Mesenchymal stem cell of adipose (primary cell): ENCODE results near the gene SV2B.

- CAGE, long polyA plus RNA = no peak
Measured at GRCh38 chr15:91099555-91100743, at the start of gene SV2B. SV2B (plus strand) TSS chr15:91100257.

- CAGE, long polyA plus RNA = no peak
Measured at GRCh38 chr15:91223815-91224425, 123.9 kb downstream of the SV2B start.

DNA sequence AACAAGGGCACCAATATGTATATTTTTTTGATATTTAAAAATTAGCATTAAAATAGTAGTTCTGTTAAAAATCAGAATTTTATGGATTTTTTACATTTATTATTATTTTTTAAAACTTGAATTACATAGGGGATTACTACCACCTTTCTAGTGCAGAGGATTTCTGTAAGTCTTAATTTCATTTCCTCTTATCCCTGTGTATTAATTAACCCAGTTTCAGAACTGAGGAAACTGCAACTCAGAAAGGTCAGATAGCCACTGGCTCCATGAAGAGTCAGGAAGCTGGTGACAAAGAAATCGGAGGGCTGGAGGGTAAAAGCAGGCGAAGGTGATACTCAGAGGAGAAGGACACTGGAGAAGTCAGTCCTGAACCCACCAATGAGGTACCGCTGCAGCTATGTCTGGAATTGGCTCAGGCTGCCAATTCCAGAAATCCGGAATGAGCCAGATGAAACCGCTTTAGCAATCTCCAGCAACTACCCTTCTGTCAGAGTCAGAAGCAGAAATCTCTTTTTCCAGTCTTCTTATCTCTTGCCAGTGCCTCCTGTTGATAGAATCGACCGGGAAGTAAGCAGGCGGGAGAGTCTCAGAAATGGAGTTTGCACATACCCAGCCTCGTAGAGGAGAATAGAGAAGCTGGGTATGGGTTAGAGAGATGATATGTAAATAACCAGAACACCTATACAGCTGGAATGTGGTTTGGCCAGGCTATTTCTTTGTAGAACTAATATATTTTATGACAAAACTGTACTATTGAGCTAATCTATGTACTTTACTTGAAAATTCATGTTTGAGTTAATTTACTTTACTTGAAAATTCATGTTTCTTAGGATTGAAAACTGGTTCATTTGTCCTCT lies 308.6 kb downstream of the SV2B start:
- CAGE, long polyA plus RNA = no peak

- CAGE, long polyA plus RNA = no peak
Measured at GRCh38 chr15:91455873-91457097, 356.2 kb downstream of the SV2B start.

DNA sequence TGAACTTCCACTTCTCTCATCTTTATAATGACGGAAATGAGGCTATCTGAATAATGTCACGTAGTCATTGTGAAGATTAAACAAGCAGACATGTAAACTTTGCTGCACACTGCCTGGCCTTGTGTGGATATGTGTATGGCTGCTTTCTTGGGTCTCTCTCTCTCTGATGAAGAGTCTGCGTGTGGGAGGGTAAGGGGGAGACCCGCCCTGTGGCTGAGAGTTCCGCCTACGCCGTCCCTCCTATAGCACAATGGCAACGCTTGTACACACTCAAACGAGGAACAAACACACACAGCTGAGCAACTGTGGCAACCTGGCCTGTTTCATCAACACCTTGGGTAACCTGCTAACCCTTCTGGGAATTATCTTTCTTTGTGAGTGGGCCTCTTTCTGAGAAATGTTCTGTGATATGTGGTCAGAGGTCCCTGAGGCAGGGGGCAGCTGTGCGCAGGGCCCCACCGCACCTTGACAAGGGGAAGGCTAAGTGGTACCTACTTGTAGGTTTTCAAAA lies 369.9 kb downstream of the SV2B start:
- CAGE, long polyA plus RNA = no peak

DNA sequence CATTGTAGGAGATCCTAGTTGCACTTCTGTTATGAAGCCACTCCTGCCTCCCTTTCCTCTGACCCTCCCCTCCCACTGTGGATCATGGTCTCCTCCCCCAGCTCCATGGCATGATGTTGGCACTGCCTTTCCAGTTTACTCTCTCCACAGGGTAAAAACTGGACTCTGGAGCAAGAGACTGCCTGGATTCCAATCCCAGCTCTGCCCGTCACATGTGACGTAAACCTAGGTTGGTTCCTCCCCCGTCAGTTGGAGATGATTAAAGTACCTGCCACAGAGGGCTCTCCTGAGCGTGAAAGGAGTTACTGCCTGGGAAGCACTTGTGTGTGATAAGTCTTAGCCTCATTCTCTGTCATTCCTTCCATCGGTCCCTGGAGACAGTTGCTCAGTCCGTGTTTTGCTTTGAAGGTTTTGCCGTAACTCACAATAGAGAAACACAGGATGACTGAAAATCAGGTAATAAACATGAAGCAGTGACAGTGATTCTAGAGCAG lies 21.8 kb downstream of the SLCO3A1 start:
- CAGE, long polyA plus RNA = no peak

DNA sequence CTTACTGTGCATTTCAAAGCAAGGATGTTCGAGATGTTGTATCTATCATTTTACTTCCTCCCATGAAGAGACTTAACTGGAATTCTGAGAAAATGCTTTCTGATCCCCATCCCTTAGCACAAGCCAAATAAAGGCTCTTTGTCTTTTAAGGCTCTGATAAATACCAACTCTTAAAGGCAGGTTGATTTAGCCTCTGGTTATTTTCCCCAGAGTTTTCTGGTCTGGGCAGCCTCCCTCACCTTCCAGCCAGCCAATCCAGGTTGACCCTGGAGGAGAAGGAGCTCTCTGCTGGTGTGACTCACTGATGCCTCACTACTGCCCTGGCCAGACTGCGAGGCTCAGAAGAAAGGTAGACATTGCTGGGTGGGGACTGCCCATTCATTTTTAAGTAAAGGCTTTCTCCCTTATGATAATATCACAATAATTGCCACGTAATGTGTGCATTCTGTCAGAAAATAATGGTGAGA lies 37.1 kb downstream of the SLCO3A1 start:
- CAGE, long polyA plus RNA = no peak

DNA sequence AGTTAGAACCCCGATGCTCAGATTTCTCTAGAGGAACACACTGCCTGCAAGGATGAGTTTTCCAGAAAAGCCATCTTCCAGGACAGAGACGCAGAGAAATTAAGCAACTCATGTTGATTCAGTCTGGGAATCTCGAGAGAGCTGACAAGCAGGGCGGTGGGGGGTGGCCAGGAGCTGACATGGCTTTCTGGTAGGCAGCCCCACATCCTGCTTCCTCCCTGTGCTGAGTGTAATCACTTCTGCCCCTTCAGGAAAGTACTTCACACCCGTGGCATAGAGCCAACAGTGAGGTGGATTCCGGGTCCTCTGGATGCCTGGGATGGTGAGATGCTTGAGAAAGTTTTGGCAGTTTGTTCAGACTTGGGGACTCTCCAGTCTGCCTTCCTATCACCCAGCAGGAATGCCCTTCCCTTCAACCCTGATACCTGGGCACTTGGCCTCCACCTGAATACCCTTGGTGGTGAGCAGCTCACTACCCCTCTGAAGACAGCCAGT lies 221.2 kb downstream of the SLCO3A1 start:
- CAGE, long polyA plus RNA = no peak

GRCh38 chr15:92614318-92614789 lies 41.2 kb downstream of the FAM174B start:
- CAGE, long polyA plus RNA = no peak

GRCh38 chr15:92643814-92644926 lies 11.4 kb downstream of the FAM174B start:
- CAGE, long polyA plus RNA = no peak

- CAGE, long polyA plus RNA = no peak
Measured at GRCh38 chr15:92645270-92646224, 10.0 kb downstream of the FAM174B start.

- CAGE, long polyA plus RNA = no peak
Measured at GRCh38 chr15:92878322-92879047, 21.6 kb upstream of the CHD2 start.

GRCh38 chr15:92883111-92883581 lies 17.0 kb upstream of the CHD2 start:
- CAGE, long polyA plus RNA = no peak

DNA sequence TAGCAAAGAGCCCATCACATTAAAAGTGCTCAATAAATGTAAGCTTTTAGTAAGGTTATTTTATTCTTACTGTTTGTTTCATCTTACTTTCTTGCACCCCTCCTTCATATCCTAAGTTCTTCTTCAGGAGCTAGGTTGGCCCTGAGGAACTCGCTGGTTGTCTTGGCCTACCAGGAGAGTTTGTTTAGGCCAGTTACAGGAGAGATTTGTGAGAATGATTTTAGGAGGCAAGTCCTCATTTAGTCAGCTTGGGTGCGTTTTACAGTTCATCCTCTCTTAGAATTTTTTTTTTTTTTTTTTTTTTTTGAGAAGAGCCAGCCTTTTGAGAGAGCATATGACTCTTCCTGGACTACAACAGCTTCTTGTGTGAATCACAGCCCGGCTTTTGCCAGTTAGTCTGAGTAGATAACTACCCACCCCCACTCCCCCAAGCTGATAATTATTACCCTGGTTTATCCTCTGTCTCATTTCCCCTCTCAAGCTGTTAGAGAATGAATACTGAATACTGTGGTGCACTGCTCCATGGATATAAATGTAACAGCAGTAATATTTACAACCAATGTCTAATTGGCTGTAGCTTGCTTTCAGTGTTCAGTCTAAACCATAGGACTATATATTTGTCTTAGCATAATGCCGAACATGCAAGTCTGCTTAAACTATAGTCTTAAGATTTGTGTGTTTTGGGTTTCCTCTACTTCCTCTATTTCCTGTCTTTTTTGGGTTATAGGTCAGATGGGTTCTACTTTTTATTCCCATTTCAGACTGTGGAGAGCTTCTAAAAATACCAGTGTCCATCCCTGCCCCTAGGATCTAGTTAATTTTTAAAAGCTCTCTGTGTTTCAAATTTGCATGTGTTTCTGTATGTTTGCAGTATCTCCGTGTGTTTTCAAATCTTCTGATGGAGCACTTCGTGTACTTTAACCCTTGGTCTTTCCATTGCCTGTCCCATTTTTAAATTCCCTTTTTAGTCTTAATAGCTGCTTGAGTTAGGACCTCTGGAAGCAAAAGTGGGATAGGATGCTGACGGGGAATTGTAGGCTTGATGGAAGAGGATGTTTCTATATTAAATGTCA lies 7.9 kb downstream of the CHD2 start:
- CAGE, long polyA plus RNA = no peak

DNA sequence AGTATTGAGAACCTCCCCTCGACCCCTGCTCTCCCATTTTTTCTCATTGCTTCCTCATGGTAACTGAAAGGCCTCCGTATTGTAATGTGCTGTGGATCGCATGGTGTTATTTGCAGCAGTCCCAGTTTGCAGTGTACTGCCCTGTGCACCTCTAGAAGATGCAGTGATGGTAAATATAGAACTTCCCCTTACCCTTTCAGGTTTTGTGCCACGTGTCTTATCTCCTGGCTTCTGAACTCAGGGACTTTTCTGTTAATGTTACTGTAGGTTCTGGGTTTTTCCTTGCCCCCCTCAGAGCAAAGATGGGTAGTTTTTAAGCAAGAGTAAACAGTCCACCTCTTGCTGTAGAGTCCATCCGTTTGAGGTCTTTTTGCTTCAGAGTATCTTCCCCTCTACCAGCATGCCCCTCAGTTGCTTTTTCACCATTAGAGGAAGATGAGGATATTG lies 22.3 kb downstream of the CHD2 start:
- CAGE, long polyA plus RNA = no peak

GRCh38 chr15:93027290-93028276 lies 61.4 kb downstream of the RGMA start:
- CAGE, long polyA plus RNA = no peak

GRCh38 chr15:93029252-93030134 lies 59.5 kb downstream of the RGMA start:
- CAGE, long polyA plus RNA = no peak

GRCh38 chr15:93803762-93804014 lies 427.7 kb upstream of the MCTP2 start:
- CAGE, long polyA plus RNA = no peak

DNA sequence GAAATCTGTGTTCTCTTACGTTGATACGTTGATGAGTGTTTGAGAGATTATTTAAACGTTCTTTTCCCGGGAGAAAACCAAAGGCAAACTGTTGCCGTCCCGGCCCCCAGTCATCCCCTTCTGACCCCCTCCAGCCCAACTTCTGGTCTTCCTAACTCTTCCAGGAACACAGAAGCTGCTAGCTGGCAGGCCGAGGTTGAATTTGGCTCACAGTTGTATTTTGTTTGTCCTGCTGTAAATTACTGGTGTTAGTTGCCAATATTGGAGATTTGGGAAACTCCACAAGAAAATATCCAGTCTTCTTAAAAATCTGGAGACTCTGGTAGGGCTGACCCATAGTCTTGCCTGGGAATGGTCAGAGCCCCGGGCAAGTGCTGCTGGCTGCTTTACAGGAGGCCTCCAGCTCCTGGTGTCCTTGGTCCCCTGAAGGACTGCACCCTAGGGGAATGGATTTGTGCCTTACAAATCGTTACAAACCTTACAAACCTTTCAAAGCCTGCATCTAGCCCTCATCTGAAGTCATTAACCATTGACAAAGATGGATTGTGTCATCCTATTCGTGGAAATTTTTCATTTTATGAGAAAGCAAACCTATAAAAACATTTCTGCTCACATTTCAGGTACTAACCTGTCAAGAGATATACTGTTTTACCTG lies 112.0 kb upstream of the MCTP2 start:
- CAGE, long polyA plus RNA = no peak

- CAGE, long polyA plus RNA = no peak
Measured at GRCh38 chr15:94232068-94232511, 729 bp downstream of the MCTP2 start.